Penis (tissue), 1 donor: ENCODE data around the genes PPFIA4, ADORA1 and REN.

DNA sequence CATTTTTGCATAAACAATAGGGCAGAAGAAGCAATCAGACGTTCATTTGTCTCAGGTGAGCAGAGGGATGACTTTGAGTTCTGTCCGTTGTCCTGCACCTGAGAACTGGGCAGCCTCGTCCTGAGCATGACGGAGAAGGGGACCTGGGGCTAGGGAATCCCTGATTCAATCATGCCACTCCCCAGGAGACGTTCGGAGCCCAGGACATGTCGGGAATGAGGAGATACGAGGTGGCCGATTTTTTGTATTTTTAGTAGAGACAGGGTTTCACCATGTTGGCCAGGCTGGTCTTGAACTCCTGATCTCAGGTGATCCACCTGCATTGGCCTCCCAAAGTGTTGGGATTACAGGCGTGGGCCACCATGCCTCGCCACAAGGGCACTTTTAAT is 23.7 kb downstream of the RABIF start:
- PRO-cap: no peak

DNA sequence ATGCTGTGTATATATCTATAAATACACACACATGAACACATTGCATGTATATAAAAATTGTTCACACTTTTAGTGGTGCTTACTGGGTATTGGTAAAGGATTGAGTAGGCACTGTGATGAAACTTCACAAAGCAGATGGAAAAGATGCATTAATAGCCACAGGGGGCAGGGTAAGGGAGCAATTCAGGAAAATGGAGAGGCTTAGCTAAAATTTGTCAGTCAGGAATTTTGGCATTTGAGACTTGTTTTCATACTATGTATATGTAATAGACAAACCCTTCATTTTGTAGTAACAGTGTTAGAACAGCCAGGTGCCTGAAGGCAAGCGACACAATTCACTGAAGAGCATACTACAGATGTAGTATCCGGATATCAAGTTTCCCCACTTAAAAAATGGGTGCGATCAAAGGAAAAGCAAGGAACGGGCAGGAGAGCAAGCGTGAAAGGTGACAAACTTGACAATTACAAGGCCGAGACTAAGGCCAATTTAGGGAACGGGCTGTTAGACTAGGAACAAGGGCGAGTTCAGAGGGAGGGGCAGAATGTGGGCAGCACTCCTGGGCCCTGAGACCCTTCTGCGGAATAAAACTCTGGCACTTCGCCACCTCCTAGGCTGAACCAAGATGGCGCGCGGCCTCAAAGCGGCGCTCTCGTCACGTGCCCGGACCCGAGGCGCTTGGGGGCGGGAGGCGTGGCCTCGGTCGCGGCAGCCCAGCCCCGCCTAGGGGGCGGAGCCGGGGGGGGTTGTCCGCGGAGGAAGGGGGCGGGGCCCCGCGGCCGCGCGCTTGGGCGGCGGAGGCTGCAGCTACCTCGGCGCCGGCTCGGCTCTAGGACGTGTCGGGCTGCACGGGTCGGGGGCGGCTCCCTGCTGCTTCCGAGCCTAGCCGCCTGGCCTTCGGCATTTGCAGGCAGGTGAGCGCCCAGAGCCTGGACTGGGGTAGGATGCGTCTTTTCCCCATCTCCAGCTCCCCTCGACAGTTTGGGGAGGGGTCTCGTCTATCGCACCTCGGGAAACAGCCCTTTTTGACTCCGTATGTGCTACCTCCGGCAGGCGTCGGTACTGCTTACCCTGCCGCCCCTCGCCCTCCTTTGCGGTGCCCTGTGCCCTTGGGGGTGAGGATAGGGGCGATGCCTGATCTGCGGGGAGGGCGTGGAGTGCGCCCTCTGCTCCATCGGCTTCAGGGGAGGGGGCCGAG is at the start of gene PPFIA4:
Gene PPFIA4 (plus strand): TSS at position 774 of the 1,196 bp plus-strand sequence.
- PRO-cap: no peak

- PRO-cap: no peak
Observed at GRCh38 chr1:203127388-203127986, at the start of gene ADORA1. Gene ADORA1 (plus strand): TSS chr1:203127726.

GRCh38 chr1:203289120-203290167 is 15.9 kb upstream of the BTG2 start:
- PRO-cap: unidirectional peak, plus-strand start at chr1:203289416; bidirectional peak, plus-strand start at chr1:203289729, minus-strand start at chr1:203289583

- PRO-cap: no peak
Observed at GRCh38 chr1:203295631-203296259, 9.6 kb upstream of the BTG2 start.

GRCh38 chr1:203308372-203308508 is 2.9 kb downstream of the BTG2 start:
- PRO-cap: no peak

GRCh38 chr1:203316303-203317175 is 11.2 kb downstream of the BTG2 start:
- PRO-cap: no peak

- PRO-cap: no peak
Observed at GRCh38 chr1:203361827-203362445, 11.0 kb upstream of the FMOD start.

GRCh38 chr1:203374013-203374598 is 23.2 kb upstream of the FMOD start:
- PRO-cap: no peak

DNA sequence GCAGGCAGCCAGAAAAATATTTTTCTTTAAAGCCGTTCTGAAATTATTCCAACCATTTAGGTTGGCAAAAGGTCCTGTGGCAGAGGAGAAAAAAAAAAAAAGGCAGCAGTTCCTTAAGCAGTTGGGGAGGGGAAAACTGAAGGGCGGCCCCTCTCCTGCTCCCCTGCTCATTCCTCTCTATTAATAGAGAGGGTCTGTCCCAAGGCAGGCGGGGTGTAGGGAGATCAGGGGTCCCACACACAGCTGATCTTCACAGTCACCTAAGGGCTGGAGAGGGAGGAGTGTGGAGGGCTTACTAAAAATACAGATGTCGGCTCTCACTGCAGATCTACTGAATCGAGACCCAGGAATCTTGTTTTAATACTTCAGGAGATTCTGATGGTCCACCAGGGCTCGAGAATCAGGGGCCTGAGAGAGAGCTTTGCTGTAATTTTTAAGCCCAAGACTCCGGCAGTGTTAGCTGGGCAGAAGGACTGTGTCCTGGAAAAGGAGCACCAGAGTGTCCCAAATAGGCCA is 1.3 kb downstream of the PRELP start:
- PRO-cap: no peak

DNA sequence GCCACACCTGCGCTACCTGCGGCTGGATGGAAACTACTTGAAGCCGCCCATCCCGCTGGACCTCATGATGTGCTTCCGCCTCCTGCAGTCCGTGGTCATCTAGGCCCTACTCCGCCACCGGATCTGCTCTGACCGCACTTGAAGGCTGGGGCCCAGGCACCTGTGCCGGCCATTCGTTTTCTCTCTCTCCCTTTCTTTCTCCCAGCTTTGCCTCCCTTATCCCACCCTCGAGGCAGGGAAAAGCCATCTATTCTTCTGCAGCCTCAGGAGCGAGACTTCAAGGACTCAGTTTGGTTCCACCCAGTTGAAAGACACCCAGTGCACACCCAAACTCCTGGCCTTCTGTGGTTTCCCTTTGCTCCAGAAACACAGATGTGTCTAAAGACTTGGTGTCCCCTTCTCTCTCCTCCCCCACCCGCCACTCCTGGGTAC is 7.2 kb upstream of the OPTC start:
- PRO-cap: no peak

- PRO-cap: unidirectional peak, minus-strand start at chr1:203519493
Observed at GRCh38 chr1:203518960-203520041, 25.3 kb downstream of the OPTC start.

DNA sequence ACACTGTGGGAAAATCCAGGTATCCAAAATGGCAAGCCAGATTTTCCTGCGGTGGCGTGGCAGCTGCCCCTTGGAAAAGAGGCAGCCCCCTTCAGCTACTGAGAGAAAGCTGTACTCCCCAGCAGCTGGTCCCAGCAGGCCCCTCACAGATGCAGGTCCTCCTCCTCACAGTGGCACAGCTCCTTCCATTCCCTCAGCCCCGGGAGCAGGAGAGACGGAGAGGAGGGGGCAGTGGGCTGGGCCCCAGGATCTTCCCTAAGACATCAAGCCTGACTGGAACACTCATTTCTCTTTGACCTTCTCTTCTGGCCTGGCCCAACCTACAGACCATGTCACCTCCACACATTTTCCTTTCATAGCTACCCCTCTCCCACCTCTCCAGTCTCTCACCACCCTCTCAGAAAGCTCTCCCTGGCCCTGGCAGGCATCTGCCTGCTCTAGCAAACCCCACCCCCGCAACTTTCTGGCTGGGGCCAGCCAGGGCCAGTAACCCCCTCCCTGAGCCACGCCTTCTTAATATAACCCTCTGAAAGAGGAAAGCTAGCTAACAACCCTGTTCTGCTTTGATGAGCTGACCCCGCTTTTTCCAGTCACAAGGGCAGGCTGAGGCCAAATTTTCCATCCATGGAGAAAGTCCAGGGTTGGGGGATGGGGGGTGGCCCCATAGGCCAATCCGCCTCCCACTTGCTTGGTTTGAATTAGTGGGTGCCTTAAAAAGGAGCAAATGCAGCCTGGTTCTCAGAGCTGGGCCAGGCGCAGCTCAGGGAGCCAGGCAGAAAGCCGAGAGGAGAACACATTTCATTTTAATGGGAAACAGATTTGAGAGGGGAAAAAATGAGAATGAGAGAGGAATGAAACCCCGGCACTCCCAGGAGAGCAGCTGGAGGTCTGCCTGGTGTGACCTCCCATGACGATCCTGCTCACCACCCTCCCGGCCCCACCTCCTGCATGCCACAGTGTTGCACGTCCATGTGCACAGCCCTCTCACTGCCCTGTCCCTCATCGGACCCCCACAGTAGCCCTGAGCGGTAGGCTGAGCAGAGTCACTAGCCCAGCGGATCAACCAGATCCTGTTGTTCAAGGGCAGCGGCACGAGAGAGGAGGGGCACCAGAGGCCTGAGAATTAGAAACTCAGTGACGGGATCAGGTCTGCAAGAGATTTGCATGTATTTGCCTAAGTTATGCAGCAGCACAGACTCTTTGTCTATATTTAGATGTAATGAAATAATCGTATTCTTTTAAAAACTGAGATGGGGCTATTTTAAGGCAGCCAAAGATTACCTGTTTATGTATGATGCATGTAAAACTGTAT is 62.2 kb downstream of the OPTC start:
- PRO-cap: bidirectional peak, plus-strand start at position 741 of the sequence, minus-strand start at position 439 of the sequence

DNA sequence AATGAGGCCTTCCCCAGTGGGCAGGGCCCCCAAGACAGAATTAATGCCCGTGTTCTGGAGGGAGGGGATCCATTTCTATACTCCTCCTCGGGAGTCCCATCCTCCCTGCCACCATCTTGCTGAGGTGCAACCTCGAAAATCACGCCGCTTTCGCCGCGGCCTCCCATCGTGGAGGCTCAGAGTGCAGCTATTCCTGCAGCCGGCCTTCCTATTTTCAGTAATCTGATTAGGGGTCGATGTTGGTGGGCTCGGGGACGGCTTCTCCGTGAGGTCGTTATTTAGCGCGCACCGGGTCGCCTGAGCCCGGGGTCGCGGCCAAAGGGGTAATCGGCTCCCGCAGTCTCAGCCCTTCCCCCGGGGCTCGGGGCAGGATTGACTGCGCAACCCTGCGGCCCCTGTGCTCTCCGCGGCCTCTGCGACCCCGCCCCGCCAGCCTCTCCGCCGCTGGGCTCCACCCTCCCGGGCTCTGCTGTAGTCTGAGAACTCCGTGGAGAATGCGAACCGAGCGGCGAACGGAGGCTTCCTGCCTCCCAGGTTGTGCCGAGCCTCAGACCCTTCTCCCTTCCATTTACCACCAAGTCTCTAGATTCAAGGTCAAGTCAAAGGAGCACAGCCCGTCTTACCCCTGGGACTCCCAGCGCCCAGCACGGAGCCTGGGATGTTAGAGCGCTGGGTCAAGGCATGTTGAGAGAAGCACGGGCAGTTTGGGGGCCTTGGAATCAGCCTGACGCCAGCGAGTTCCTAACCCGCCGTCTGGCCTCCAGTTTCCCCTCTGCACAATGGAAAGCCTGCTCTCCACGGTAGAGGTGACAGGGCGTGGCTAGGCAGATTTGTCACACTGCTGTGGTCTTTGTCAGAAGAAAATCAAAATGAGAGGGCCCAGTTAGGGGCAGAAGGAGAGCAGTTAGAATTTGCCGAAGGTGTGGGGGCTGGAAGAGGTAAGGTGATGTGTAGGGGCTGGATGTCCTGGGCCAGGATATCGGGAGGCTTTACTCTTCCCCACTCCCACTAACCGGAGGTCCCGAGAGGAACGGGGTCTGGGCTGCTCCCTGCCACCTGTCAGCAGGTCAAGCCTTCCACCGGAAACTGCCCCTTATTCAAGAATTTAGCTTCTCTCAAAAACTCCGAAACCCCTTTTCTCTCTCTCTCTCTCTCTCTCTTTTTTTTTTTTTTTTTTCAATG is 3.0 kb downstream of the ATP2B4 start:
- PRO-cap: bidirectional peak, plus-strand start at position 479 of the sequence, minus-strand start at position 374 of the sequence; unidirectional peak, minus-strand start at position 774 of the sequence

- PRO-cap: no peak
Observed at GRCh38 chr1:203799670-203800325, 4.4 kb downstream of the ZBED6 start.

GRCh38 chr1:204087797-204088530 is 15.0 kb downstream of the SOX13 start:
- PRO-cap: no peak

DNA sequence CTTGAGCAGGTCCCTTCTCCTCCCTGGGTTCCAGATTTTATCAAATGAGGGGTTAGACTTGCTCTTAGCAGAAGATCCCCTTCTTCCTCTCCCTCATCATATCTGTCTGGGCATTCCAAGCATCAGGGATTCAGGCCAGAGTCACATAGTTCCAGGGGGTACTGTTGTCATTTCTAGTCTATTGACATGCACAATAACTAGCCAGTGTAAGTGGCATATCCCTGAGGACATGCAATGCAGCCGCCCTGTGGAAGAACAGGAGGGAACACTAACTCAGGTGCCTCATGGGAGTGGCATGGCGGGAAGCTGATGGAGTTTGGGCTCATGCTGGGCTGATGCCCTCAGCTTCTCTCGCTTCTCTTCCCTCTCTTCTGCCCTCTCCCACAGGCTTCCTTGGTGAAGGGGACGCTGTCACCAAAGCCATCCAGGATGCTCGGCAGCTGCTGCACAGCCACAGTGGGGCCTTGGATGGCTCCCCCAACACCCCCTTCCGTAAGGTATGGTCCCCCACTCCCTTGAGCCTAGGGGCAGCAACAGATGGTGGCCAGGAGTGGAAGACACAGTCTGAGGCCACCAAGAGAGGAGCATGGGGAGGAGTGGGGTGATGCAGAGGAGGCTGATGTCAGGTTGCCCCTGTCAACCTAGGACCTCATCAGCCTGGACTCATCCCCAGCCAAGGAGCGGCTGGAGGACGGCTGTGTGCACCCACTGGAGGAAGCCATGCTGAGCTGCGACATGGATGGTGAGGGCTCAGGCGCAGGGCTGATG is 29.2 kb downstream of the ETNK2 start:
- PRO-cap: no peak

GRCh38 chr1:204126830-204127468 is 24.9 kb downstream of the ETNK2 start:
- PRO-cap: no peak

DNA sequence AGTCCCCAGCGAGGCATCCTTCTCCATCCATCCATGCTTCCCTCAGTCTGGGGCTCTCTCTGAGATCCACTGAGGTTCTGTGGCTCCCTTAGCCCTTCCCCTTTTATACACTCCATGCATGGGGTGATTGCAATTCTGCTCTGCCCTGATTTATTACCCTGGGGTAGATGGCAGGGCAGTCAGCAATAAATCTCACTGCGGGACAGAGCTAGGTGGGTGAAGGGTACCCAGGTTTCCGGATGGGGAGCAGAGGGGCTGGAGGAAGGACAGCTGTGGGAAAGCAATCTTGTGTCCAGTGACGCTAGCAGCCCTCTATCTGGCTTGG is at the start of gene REN:
Gene REN (minus strand): TSS at position 79 of the 325 bp plus-strand sequence.
- PRO-cap: no peak

GRCh38 chr1:204264752-204265319 is 51.0 kb upstream of the GOLT1A start:
- PRO-cap: no peak